ENCODE data around the genes PLPP3 and FYB2.

- PRO-cap, result no peak
Observed at GRCh38 chr1:56563424-56564046, 15.8 kb downstream of the PLPP3 start.

DNA sequence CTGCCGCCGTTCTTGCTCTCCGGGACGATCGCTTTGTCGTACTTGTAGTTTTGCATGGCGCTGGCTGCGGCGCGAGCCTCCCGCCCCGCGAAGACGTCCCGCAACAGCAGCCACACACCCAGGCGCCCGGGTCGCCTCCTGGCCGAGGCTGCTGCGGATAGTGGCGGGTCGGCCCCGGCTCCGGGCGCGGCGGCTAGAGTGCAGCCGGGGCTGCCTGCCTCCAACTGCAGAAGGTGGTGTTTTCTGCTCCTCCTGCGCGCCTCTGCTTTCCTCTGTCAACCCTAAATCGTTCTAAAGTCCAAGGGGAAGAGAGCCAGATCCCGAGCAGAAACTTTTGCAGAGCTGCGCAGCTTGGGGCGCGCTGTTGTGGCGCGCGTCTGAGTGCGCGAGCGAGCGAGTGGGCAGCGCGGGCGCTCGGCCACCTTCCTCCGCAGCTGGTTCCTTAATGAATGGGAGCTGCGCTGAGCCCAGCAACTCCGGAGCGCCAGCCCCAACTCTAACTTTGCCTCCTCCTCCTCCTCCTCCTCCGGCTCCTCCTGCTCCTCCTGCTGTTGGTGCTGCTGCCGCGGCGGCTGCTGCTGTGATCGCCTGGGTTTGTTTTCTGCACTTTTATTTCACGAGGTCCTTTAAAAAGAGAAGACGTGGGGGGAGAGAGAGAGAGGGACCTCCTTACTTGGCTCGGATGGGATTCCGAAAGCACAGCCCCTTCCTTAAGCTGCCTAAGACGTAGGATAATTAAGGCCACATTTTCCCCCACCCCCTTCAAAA lies at the start of gene PLPP3:
TSS of gene PLPP3 (minus strand) at position 603 of the 768 bp plus-strand sequence.
- PRO-cap, result unidirectional peak, minus-strand start at position 264 of the sequence; unidirectional peak, minus-strand start at position 379 of the sequence; unidirectional peak, minus-strand start at position 444 of the sequence; bidirectional peak, plus-strand start outside the sequence, minus-strand start at position 684 of the sequence

DNA sequence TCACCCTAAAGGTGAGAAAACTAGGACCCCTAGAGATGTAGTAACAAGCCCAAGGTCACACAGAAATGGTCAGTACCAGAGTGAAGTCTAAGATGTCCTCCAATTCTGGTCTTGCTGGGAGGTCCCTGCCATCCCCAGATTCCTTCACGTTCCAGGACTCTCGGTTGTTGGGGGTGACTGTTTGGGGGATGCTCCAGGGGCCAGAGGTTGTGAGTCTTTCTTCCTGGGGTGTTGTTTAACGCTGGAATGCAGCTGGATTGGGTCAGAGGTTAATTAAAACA lies 811 bp downstream of the PRKAA2 start:
- PRO-cap, result no peak

DNA sequence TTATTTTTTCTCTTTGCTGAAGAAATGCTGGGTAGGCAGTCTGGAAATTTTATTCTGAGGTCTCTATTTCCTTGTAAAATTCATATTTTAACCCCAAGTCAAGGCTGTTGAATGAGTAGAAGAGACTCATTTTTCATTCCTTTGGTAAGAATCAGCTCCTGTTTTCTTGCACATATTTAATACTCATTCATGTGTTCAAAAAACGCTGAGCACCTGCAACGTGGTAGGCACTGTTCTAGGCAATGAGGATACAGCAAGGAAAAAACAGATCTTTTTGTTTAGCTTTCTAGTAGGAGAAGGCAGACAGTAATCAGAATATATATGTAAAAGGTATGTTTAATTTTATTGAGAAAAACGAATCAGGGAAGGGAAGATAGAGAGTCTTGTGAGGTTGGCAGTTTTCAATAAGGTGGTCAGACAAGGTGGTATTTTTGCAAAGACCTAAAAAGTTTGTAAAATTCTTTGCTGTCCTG lies 1.6 kb downstream of the PRKAA2 start:
- PRO-cap, result no peak

GRCh38 chr1:56819210-56819987 lies at the start of gene FYB2:
Gene FYB2 (minus strand): TSS chr1:56819404.
- PRO-cap, result no peak

- PRO-cap, result no peak
Observed at GRCh38 chr1:56820880-56821835, 2.0 kb upstream of the FYB2 start.

DNA sequence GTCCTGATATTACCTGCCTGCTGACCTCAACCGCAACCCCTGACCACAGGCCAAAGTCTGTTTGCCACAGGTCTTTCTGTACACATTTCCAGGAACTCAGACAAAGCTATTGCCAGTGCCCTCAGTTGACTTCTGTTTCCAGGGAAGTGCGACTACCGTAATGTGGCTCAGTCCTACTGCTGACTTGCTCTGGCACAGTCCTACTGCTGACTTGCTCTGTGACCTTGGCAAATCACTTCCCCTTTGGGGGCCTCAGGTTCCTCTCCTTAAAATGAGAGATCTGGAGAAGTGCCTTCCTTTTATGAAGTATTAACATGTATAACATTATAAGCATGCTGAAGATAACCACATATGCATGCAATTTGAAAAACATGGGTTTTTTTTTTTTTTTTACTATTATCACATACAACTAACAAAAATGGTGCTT lies 55.1 kb downstream of the C8B start:
- PRO-cap, result no peak

- PRO-cap, result unidirectional peak, minus-strand start at chr1:56967484
Observed at GRCh38 chr1:56967317-56967681, 1.5 kb upstream of the C8B start.

DNA sequence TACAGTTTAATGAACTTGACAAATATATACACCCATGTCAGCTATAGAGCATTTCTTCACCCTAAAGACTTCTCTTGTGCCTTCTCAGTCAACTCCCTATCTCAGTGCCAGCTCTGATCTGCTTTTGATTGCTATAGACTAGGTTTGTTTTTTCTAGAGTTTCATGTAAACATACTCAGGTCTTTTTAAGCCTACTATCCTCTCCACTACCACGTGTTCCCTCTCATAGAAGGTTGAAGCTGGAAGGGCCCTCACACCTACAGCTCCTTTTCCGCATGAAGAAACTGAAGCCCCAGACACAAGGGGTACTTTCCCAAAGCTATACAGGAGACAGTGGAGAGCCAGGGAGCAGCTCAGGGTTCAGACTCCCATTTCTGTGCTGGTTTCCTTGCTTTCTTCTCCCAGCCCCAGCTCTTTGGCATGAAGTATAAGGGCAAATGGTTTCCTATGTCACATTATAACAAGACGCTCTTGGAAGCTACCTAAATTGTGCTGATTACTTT lies 38.1 kb upstream of the C8B start:
- PRO-cap, result no peak

- PRO-cap, result no peak
Observed at GRCh38 chr1:57278645-57278895, 145.3 kb downstream of the DAB1 start.

GRCh38 chr1:57309549-57310142 lies 114.2 kb downstream of the DAB1 start:
- PRO-cap, result no peak

GRCh38 chr1:57324997-57325323 lies 98.9 kb downstream of the DAB1 start:
- PRO-cap, result no peak

GRCh38 chr1:57674614-57675237 lies 250.9 kb upstream of the DAB1 start:
- PRO-cap, result no peak

DNA sequence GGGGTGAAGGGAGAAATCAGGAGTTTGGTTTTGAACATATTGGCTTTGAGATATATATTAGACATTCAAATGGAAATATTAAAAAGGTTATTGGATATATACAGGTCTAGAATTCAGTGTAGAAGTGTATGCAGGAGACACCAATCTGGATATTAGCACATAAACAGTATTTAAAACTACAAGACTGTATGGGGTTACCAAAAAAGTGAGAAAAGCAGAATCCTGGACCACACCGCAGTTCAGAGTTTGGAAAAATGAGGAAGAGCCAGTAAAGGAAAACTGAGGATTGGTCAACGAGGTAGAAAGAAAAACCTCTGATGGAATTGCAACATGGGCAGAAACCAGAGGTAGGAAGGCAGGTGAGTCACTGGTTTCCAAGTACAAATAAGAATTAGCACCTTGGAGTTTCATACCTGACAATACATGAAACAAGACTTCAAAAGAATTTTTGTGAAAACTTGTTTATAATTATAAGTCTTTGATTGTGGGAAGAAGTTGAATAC lies 533.6 kb upstream of the DAB1 start:
- PRO-cap, result unidirectional peak, plus-strand start at position 251 of the sequence

DNA sequence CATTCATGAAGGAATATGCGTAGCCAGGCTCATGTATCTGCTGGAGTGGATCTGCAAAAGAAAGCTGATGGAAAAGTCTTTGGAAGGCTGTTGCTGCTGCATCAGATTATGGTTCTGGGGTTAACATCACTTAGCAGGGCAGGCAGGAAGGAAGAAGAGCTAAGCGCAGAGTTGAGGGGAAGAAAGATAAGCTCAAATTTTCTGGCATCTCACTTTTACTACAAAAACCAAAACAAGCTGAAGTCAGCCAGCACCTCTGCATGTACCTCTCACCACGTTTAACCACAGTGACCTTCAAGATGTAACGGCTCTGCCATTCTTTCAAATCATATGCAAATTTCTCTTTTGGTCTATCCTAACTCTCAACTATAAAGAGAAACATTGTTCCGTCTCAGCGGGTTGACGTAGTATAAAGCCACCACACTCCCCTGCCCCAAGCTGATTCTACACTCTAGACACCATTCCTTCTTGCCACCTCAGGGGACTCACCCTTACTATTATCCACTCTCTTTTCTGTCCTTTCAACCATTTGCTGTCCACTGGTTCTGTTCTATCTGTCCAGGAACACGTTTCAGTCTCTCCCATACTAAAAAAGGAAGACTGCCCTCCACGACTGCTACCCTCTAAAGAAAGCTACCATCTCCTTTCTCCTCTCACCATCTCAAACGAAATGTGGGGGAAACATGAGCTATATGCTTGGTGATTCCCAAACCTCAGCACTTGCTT lies 154.4 kb downstream of the OMA1 start:
- PRO-cap, result bidirectional peak, plus-strand start at position 397 of the sequence, minus-strand start at position 271 of the sequence

GRCh38 chr1:58620066-58620675 lies 43.1 kb upstream of the TACSTD2 start:
- PRO-cap, result no peak

DNA sequence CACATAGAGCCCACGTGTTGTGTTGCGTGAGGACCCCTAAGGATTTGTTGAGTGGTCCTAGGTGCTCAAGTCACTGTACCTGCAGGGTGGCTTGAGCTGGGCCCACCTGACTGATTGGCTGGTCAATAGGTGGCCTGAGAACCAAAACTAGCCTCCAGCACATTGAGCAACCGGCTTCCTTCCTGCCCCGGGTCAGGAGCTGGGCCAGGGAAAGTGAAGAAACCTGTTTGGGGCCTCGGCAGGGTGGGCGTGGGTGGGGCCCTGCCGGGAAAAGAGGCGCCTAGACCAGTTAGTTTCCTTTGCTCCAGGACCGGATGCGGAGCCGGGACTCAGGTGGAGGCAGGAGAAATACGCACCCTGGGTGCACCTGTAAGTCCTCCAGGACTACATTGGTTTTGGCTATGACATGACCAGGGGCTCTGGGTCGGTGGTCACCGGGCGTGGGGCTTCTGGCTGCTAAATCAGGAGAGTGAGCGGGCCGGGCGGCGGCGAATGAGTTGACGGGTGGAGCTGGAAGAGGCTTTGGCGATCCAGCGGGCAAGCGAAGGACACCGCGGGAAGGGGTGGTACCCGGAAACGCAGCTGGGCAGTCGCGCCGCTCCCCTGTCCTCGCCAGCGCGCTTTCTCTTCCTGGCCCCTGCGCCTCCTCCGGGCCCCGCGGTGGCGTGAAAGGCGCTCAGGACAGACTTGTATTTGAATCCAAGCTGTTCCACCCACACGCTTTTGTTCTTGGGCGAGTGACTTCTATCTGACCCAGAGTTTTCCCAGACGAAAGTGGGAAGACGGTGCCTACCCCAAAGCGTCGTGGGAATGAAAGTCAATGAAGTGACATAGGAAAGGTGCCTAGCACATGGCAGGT lies 30.5 kb upstream of the JUN start:
- PRO-cap, result bidirectional peak, plus-strand start at position 615 of the sequence, minus-strand start at position 524 of the sequence

- PRO-cap, result bidirectional peak, plus-strand start at chr1:58816482, minus-strand start at chr1:58816422
Observed at GRCh38 chr1:58816087-58816754, 32.4 kb upstream of the JUN start.

- PRO-cap, result bidirectional peak, plus-strand start at chr1:58819878, minus-strand start at chr1:58819849
Observed at GRCh38 chr1:58819511-58819964, 35.7 kb upstream of the JUN start.

DNA sequence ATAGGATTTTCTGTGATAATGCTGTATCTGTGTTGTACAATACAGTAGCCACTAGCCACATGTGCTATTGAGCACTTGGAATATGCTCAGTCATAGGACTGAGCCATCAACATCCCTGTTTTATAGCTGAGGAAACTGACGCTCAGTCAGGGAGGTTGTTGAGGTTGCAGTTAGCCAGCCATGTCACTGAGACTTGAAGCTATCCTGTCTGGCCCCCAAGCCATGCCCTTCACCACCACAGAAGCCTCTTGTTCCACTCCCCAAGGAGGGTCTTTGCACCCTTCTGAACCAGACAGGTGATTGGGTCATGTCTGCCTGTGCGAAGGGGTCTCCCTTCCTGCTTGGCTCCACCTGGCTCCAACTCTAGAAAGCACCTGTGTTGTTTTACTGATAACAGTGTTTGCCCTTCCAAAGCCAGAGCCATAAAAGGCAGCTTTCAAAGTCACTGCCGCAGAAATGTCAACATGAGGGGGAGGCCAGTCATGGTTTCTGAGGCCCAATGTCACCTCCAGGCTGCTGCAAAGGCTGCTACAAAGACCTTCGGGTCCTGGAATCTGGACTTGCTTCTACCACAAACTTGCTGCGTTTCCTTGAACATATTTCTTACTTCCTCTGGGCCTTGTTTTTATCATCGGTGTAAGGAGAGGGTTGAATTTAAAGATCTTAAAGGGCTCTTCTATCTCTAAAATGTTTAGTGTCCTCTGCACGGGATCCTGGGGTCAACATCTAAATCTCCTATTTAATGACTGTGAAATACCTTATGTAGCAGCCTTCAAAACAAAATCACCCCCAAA lies 101.4 kb upstream of the JUN start:
- PRO-cap, result no peak

Measured in bronchial lymph node (tissue), 1 donor.